ENCODE measurements around the genes SUDS3, RNF10 and POP5.

- PRO-cap, result bidirectional peak, plus-strand start at chr12:118376545, minus-strand start at chr12:118376273; unidirectional peak, minus-strand start at chr12:118376866
- RAMPAGE, long total RNA, 2 experiments, result no peak in any of the 2 experiments
Measured at GRCh38 chr12:118376352-118377368, at the start of gene SUDS3. Gene SUDS3, plus strand, starts transcription at chr12:118376555.

DNA sequence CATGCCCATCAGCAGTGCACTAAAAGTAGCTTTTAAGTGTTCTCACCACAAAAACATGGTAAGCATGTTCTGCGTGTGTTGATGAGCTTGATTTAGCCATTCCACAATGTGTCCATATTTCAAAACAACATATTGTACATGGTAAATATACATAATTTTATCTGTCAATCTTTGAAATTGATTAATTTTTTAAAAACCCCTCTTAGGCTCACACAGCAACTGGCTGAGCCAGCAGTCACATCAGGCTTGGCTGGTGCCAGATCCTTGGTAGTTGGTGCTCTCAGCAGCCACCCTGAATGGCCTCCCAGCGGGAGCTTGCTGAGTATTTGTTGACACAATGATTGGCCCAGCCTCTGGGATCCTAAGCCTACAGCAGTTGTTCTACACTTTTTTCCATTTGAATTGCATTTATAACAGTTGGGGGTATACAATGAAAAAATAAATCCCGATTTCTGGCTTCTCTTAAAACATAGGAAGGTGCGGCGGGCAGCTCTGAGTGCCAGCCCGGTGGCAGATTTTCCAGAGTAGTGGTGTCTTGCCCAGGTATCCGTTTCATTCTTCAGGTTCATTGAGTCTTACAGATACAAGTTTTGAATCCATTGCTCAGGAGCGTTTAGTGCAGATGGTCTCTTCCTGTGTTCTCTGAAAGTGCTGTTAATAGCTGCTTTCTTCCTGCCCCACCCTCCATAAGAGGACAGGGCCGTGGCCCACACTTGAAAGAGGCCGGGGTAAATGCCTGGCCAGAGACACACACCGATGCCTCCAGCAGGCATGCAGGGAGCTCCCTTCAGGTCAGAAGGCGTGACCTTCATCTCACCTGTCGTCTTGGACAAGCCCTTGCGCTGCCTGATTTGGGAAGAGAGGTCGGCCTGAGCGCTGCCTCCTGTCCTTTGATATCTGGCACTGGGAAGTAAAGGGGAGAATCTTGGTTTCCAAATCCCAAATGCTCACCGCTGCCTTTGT is 11.3 kb downstream of the PRKAB1 start:
- PRO-cap, result no peak
- RAMPAGE, long total RNA, 2 experiments, result no peak in any of the 2 experiments

DNA sequence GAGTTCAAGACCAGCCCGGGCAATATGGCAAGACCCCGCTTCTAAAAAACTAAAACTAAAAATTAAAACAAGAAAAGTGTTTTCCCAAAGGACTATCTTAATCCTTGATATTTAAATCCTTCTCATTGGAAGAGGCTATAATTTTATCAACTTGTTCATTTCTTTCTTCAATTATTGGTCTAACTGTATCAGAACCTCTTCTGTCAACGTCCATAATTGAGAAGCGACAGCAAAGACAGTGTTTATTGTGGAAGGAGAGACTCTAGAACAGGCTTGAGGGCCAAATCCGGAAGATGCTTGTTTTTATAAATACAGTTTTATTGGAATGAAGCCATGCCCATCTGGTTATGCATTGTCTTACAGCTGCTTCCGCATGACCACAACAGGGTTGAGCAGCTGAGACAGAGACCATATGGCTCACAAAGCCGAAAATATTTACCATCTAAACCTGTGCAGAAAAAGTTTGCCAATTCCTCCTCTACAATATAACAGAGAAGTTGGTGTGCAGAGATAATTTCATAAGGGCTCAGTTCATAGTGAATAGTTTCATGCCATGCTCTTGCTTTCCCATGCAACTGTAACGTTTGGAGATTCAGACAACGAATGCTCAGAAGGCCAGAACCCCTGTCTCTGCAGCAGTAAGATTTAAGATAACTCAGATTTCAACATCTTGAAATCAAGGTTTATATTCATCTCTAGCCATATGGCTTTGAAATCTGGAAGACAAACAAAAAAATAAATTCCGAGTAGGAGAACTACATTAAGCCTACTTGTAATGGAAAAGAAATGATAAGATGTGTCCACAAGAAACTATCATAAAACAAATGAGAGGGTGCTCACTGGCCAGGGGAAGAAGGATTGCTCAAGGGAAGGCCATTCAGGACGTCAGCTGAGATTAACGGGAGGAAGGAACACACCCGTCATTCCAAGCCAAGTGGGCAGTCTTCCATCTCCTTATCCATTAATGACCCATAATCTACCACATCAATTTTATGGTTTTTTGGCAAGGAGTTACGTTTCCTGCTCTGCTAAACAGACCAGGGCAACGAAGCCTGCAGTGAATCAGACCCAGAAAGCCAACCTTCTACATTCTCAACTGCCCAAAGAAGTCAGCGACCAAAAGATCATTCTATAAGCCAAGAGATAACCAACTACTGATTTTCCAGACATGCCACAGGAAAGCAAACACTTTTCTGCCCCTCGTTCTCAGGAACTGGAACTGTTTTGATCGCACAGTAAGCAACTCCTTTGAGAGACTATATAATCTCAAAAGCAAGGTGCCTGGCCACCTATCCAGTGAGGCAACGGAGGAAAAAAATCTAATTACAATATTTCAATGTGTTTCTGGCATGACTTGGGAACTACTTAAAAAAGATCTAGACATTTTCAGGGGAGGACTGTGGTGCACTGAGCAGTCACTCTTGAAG is 24.8 kb downstream of the PRKAB1 start:
- PRO-cap, result bidirectional peak, plus-strand start at position 1,064 of the sequence, minus-strand start at position 822 of the sequence
- RAMPAGE, long total RNA, 2 experiments, result no peak in any of the 2 experiments

GRCh38 chr12:120006659-120007260 is 17.7 kb downstream of the BICDL1 start:
- PRO-cap, result no peak
- RAMPAGE, long total RNA, 2 experiments, result no peak in any of the 2 experiments

GRCh38 chr12:120090709-120091411 is 25.7 kb downstream of the RAB35 start:
- PRO-cap, result no peak
- RAMPAGE, long total RNA, 2 experiments, result no peak in any of the 2 experiments

GRCh38 chr12:120110744-120111321 is 5.7 kb downstream of the RAB35 start:
- PRO-cap, result no peak
- RAMPAGE, long total RNA, 2 experiments, result no peak in any of the 2 experiments

GRCh38 chr12:120153192-120153879 is 36.8 kb upstream of the RAB35 start:
- PRO-cap, result no peak
- RAMPAGE, long total RNA, 2 experiments, result no peak in any of the 2 experiments

- PRO-cap, result no peak
- RAMPAGE, long total RNA, 2 experiments, result no peak in any of the 2 experiments
Measured at GRCh38 chr12:120215765-120216258, 14.9 kb upstream of the RPLP0 start.

DNA sequence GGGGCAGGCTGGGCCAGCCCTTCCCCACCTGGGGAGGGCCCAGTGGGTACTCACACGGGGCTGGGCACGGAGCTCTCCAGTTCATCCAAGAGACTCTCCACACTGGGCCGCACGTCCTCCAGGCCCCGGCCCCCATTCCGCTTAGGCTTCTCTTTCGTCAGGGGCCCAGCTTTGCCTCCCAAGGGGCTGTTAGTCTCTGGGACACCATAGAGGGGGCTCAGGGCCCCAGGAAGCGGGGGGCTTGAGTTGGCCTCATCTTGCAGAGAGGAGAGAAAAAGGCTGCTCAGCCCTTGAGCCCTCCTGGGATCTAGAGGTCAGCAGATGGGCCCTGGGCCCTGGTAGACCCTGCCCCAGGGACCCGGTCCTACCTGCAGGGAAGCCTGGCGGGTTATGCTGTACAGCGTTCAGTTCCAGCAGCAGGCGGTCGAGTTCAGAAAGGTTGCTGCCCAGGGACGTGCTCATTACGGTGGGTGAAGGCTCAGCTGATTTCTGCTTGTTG is 21.6 kb upstream of the RPLP0 start:
- PRO-cap, result no peak
- RAMPAGE, long total RNA, 2 experiments, result no peak in any of the 2 experiments

GRCh38 chr12:120240307-120241110 is 25.0 kb downstream of the PXN start:
- PRO-cap, result no peak
- RAMPAGE, long total RNA, 2 experiments, result no peak in any of the 2 experiments

DNA sequence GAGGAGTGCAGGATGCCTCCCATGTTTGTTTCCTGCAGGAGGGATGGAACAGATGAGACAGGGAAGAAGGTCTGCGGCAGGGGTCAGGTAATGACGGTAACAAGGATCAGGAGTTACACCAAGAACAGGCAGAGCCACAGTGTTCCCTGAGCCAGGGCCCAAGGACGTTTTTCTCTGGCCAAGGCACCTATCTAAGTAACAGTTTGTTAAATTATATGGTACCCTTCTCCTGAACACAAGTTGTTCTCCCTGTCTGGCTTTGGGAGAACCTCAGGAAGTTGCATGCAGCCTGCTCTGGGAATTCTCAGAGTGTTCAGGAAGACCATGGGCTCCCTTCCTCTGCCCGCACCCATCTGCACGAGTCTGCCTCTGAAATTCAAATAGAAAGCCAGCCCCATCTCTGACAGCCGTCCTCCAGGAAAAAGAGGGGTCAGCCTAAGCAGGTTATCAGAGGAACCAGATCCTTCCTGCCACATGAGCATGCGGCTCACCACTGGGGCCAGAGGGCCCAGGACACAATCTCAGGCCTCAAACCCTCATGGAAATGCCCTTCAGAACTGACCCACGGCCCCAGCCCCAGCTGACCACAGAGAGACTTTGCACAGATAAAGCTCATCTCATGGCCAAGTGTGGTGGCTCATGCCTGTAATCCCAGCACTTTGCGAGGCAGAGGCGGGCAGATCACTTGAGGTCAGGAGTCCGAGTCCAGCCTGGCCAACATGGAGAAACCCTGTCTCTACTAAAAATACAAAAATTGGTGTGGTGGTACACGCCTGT is 23.4 kb downstream of the PXN start:
- PRO-cap, result bidirectional peak, plus-strand start at position 475 of the sequence, minus-strand start at position 355 of the sequence
- RAMPAGE, long total RNA, 2 experiments, result no peak in any of the 2 experiments

GRCh38 chr12:120256934-120257606 is 8.5 kb downstream of the PXN start:
- PRO-cap, result bidirectional peak, plus-strand start at chr12:120257419, minus-strand start at chr12:120257261
- RAMPAGE, long total RNA, 2 experiments, result no peak in any of the 2 experiments

DNA sequence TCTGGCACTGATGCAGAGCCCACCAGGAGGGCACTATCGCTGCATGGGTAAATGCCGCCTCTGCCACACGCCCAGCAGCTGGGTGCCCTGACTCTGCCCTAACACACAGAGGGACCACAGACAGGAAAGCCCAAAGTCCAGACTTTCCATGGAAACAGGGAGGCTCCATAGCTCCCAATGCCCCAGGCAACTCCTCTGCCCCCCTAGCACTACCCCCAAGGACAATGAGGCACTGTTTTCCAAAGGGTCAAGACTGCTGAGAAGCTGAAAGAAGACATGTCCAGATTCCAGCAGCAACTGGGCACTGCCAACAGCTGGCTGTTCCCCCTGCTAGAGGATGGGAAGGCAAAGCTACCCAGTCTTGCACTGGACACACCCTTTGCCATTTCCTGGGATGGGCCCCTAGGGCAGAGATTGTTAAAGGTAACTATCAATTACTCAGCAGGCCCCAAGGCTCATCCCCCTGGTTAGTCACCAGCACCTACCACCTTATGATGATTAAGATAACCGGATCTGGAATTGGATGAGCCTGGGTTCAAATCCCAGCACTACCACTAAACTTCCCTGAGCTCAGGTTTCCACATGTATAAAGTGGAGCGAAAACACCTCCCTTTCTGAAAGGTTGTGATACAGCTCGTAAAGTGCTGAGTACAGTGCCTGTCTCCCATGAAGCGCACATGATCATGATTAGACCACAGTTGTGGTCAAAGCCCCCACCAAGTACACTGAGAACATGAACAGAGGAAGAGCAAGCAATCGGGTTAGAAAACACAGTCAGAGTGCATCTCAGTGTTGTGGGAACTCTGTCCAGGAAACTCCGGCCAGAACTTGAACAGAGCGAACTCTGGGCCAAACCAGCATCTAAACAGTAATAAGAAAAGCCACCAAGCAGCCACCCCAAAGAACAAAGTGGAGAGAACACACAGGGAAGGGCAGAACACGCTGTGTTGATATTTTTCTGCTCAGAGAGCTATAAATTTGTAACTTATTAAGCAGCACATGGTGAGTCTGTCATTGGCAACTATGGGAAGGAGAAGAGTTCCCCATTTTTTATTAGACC is 3.2 kb downstream of the PXN start:
- PRO-cap, result unidirectional peak, plus-strand start at position 789 of the sequence; unidirectional peak, plus-strand start at position 900 of the sequence
- RAMPAGE, long total RNA, 2 experiments, result no peak in any of the 2 experiments

DNA sequence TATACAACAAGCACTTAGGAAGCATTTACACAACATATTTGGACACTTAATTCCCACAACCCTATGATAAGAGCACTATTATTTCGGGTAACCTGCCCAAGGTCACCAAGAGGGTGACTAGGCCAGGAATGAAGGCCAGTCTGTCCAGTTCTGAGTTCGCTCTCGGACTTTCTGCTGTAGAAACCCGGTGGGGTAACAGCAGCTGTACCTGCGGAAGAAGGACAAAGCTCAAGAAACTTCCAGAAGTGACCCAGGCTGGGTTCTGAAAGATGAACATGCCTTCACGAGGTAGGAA is 10.8 kb downstream of the PLA2G1B start:
- PRO-cap, result no peak
- RAMPAGE, long total RNA, 2 experiments, result no peak in any of the 2 experiments

DNA sequence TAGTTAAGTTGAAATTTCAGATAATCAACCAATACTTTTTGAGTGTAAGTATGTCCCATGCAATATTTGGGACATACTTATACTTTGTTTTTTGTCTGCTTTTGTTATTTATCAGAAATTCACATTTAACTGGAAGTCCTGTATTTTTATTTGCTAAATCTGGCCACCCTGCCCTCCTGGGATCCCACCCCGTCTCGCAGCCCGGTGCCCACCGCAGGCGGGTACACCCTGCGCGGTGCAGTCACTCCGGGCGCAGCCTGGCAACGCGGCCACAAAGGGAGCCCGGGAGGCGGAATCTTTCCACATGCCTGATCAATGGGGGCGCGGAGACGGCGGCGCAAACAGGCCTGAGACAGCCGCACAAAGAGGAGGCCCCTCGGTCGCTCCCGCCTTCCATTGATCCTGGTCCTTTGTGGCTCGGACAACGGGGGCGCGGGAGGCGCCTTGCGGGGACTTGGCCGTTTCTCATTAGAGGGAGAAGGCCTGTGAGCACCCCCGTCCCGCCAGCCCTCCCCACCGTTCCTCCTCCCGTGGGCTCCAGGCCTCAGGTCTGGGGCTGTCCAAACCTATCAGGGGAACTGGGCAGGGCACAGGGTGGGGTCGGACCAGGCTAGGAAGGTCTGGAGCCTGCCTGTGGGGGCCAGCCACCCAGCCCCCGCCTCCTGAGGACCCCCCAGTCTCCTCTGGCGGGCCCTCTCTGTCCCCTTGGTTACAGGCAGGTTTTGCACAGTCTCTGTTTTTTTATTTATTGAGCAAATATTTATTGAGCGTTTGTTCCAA is 28.8 kb upstream of the MSI1 start:
- PRO-cap, result no peak
- RAMPAGE, long total RNA, 2 experiments, result no peak in any of the 2 experiments

- PRO-cap, result no peak
- RAMPAGE, long total RNA, 2 experiments, result no peak in any of the 2 experiments
Measured at GRCh38 chr12:120449225-120449468, 2.9 kb downstream of the GATC start.

DNA sequence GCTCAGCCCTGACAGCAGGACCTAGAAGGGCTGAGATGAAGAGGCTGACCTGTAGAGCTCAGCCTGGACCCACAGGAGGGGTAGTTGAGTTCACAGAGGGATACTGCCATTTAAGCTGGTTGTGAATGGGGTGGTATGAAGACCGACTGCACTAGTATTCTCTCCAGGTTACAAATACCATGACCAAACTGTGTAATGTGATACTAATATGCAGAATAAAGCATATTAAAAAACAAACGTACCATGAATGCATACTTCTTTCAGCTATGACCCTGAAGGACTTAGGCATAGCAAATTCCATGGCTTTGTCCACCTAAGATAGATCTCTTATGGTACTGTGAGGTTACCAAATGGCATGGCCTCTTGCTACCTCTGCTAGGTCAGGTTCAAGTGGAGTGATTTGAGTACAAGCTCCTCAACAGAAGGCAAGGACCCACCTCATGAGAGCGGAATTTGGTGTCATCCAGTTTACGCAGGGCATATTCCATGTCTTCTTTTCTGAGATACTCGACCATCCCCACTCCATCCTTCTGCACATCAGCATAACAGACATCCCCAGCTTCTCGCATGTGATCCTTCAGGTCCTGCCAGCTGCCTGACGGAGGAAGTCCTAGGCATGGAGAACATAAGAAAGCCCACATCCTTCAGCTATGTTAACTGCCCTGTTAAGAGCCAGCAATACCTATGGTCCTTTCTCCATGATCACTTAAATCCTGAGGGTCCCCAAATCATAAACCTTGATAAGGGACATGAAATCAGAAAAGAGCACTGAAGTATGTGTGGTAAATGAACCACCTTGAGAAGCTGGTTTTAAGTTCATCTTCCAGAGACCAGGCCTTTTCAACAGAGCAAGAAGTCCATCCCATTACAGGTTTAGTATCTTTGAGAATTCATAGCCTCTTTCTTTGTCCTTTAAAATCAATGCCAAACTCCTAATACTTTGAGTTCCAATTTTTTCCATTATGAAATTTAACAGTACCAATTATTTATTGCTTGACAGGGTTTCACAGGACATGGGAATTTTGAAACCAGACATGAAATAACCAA is 5.7 kb downstream of the SRSF9 start:
- PRO-cap, result no peak
- RAMPAGE, long total RNA, 2 experiments, result no peak in any of the 2 experiments

DNA sequence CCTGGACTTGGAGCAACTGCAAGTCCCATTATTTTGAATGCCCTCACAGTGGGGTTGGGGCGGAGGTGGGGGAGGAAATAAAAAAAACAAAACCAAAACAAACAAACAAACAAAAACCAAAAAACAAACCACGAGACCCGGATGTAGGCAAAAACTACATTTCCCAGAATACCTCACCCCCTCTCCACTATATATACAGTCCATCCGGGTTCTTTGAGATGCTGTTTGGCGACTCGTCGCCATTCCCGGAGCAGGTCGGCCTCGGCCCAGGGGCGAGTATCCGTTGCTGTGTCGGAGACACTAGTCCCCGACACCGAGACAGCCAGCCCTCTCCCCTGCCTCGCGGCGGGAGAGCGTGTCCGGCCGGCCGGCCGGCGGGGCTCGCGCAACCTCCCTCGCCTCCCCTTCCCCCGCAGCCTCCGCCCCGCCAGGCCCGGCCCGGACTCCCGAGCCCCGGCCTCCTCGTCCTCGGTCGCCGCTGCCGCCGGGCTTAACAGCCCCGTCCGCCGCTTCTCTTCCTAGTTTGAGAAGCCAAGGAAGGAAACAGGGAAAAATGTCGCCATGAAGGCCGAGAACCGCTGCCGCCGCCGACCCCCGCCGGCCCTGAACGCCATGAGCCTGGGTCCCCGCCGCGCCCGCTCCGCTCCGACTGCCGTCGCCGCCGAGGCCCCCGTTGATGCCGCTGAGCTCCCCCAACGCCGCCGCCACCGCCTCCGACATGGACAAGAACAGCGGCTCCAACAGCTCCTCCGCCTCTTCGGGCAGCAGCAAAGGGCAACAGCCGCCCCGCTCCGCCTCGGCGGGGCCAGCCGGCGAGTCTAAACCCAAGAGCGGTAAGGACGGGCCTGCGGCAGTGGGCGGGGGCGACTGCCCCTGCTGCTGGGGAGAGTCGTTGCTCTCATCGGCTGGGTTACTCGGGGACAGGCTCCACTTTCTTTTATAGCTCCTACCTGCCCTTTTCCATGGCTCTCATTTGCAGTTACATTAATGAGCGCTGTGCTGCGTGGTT is at the start of gene RNF10:
TSS of gene RNF10 (plus strand) at position 221 of the 1,009 bp plus-strand sequence.
- PRO-cap, result unidirectional peak, plus-strand start at position 221 of the sequence; bidirectional peak, plus-strand start at position 901 of the sequence, minus-strand start at position 820 of the sequence
- RAMPAGE, long total RNA, 2 experiments, result start-site peak on the plus strand in 2 of 2 experiments, centred at positions 228 to 230 of the sequence, 52 to 128 reads per replicate

- PRO-cap, result no peak
- RAMPAGE, long total RNA, 2 experiments, result no peak in any of the 2 experiments
Measured at GRCh38 chr12:120556654-120557671, 22.8 kb downstream of the RNF10 start.

DNA sequence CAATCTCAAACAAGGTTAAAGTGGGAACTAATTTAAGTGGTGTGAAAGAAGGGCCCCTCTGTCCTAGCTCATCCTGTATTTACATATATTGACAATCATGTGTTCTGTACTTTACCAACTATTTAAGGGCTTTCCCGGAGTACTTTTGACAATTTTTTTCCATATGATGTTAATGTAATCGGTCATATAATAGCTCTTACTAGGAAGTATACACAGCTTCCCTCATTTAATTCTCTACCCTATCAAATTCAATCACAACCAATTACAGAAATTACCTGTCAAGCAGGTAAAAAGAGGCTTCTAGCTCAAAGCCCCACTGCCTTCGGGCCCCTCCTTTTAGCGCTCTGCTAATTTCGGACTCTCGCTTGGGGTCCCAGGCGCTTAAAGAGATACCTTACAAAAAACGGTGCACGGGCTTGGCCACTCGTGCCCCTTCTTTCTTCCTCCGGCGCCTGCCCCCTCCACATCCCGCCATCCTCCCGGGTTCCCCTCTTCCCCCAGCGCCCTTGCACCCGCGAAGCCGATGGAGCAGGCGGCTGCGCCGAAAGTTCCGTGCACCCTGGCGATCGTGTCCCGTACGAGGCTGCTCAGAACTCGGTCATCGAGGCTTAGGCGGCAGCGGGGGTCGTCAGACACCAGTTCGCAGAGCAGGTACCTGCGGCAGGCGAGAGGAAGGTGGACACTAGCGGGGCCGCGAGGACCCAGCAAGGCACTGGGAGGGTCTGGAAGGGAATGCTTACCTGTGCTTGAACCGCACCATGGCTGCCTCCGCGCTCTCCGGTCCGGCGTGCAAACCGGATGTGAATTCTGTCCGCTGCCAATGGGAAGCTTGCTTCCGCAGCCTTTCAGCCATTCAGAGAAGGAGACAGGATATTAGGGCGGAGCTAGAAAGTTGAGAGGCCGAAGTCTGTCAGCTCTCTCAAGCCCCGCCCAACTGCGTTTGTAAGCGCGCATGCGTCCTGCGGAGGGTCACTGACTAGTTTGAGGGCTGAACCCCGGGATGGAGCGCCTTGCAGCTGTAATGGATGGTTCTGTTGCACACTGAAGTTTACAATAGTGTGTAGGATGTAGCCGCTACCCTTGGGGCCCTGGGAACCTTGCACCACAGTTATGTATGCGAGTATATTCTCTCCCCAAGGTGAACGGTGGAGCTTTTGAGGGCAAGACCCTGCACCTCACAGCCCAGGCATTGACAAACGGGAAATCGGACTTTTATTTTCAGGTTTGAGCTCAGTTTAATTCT is at the start of gene POP5:
TSS of gene POP5 (minus strand) at position 800 of the 1,243 bp plus-strand sequence.
- PRO-cap, result bidirectional peak, plus-strand start at position 972 of the sequence, minus-strand start at position 800 of the sequence
- RAMPAGE, long total RNA, 2 experiments, result start-site peak on the minus strand in 2 of 2 experiments, centred at position 779 of the sequence, 321 to 335 reads per replicate

Data from right atrium auricular region (tissue), 2 donors.